Pericardium (tissue), 1 donor: Measurements from ENCODE around the gene HSBP1L1.

DNA sequence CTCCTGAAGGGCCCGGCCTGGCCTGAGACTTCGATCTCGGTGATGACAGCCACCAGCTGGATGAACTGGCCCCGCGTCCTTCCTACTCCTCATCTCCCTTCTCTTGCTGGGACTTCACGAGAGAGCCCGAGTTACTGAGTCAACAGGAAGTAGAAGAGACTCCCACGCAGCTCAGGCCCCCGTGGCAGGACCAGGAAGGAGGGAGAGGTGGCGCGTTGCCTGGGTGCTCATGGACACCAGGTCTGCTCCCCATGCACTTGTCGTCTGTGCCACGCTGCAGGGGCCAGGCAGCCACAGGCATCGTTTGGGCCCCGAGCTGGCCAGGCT is 101.8 kb upstream of the CTDP1 start:
- RRBS: no CpG with 5 or more reads among the region's 15 CpGs

DNA sequence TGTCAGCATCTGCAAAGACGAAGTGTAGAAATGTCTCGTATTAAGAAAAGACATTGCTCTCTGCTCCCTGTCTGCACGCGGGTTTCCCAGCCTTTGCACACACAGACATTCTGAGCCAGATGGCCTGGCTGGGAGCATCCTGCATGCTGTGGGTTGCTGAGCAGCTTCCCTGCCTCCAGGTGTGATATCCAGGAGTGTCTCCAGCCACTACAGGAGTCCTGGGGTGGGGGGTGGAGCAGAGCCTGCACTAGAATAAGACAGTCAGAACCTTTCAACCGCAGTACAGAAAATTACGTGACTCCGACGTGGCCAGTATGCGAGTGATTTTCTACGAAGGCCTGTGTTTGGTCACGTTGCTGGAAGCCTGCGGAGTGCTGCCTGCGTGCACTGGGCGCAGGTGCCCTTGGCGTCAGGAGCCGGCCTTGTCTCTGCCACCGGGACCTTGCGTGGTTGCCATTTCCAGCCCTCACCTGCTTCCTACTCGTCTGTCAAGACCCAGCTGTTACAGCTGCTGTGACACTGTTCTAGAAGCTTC is 11.0 kb downstream of the CTDP1 start:
- RRBS: no CpG with 5 or more reads among the region's 19 CpGs

DNA sequence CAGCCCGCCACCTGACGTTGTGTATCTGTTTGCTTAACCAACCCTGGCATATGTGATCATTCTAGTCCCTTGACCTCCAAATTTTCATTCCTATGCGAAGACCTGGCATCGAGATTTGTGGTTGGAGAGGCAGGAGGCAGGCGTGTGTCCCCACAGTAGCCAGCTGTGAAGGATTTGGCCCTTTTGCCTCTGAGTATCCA is 31.5 kb downstream of the CTDP1 start:
- RRBS: no CpG with 5 or more reads among the region's 5 CpGs

DNA sequence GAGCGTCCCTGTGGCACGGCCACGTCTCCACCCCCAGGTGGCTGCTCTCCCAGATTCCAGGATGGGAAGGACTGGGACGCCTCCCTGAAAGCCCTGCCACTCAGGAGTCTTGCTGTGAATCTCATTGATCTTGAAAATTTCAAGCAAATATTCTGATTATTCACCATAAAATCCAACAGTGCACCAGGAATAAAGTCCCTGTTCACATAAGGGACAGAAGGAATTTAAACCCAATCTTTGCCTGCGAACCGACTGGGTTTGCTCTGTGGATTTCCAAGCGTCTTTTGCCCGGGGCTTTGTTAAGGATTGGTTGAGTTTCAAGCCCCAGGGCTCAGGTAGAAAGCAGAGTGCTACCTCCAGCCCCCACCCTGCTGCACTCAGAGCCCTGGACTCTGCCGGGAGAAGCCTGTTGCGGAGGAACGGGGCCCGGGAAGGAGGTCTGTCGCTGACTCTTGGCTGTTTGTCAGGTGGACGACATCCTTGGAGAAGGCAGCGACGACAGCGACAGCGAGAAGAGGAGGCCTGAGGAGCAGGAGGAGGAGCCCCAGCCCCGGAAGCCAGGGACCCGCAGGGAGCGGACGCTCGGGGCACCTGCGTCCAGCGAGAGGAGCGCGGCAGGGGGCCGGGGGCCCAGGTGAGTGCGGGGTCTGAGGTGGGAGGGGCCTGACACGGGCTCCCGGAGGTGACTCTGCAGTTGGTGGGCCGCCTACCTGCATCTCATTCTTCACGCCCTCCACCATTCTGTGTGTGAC is 56.5 kb downstream of the CTDP1 start:
- RRBS: 93% methylated on average over 15 of the region's 33 CpGs

- RRBS: no CpG with 5 or more reads among the region's 8 CpGs
Observed at GRCh38 chr18:79741723-79742334, 55.9 kb upstream of the KCNG2 start.

GRCh38 chr18:79917889-79918474 is 33.5 kb downstream of the SLC66A2 start:
- RRBS: no CpG with 5 or more reads among the region's 18 CpGs

GRCh38 chr18:79964197-79965051 is at the start of gene HSBP1L1:
Gene HSBP1L1 (plus strand): TSS chr18:79964643.
- RRBS: 2% methylated on average over 38 of the region's 82 CpGs

DNA sequence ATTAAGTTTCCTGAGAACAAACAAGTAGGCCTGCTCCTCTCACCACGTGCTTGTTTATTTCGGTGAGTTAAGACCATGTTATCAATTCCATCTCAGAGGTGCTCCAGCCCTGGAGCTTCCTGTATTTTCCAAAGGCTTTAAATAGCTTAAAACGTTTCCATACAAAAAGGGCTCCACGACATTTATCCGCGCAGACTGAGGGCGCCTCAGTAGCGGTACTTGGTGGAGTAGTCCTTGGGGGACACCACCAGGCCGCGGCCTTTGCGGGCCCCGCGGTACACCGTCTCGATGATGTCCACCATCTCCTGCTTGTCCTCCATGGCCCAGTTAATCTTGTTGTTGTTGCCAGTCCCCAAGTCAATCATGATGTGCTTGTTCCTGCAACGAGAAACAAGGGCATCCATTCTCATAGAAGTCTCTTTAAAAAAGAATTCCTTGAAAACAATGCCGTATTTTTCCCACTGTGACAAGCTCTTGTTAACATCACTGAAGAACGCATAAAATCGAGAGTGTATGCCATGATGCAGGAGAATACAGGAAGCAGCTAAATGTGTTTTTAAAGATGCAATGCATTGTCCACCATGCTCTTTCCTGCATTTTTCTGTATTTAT is 9.1 kb downstream of the HSBP1L1 start:
- RRBS: no CpG with 5 or more reads among the region's 19 CpGs

- RRBS: no CpG with 5 or more reads among the region's 22 CpGs
Observed at GRCh38 chr18:80175181-80176154, 66.4 kb downstream of the ADNP2 start.